Skeletal muscle satellite cell (primary cell): ENCODE measurements around the gene IFT88.

- CAGE, long polyA plus RNA: no peak
Measured at GRCh38 chr13:19646777-19647280, 13.4 kb downstream of the MPHOSPH8 start.

DNA sequence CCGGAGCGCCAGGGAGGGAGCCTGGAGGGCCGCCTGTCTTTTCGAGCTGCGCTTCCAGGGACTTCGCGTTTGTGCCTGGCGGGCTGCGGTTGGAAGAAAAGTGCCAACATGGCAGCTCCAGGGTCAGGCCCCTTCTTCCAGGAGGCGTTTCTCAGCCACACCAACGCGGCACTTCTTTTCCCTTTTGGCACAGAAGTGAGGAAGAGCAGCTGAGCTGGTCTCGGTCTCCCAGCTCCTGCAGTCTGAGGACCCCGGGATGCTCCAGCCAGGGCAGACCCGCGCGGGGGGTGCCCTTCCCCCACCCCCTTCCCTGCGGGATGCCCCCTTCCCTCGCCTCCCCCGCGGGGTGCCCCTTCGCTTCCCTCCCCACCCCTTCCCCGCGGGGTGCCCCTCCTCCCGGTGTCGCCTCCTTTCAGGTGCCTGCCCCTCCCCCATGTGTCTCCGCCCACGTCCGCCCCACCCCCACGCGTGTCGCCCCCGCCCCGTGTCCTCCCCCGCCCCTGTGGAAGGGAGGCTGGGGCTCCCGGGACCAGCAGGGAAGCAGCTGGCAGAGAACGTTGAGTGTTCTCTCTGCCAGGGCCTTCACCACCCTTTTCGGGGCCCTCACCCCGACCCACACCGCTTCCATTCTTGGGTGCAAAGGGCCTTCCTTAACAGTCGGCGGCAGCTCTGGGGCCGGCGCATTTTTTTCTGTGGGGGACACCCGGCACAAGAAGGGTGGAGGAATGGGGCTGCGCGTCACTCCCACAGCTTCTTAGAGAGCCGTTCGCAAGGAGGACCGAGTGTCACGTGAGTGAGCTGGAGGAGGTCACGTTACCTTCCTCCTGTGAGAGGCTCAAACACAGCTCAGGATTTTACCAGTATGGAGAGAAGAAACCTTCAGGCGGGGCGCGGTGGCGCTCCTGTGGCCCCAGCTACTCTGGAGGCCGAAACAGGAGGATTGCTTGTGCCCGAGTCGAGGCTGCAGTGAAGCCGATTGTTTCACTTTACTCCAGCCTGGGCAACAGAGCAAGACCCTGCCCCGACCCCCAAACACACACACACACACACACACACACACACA, 42.0 kb downstream of the GJA3 start:
- CAGE, long polyA plus RNA: no peak

GRCh38 chr13:20141475-20141830, 19.4 kb downstream of the GJA3 start:
- CAGE, long polyA plus RNA: no peak

DNA sequence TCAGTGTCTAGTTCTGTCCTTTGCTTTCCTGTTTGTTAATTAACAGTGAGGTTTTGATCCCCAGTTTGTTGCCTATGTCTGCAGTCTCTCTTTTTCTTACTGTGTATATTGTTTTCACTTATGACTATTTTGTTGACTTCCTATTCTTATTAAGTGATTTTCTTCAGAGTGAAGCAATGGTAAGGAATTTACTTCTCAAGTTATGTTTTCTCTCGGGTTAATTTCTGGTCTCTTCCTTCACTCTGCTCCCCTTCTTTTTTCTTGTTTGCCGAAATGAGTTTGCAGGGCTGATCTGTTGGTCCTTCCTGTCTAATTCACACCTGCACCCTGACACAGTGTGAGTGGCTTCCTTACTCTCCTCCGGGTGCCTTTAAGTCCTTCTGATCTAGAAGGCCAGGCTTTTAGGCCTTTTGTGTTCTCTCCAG, 105.0 kb upstream of the GJB6 start:
- CAGE, long polyA plus RNA: no peak

- CAGE, long polyA plus RNA: no peak
Measured at GRCh38 chr13:20566963-20567674, at the start of gene IFT88. Gene IFT88, plus strand, starts transcription at chr13:20567157.

DNA sequence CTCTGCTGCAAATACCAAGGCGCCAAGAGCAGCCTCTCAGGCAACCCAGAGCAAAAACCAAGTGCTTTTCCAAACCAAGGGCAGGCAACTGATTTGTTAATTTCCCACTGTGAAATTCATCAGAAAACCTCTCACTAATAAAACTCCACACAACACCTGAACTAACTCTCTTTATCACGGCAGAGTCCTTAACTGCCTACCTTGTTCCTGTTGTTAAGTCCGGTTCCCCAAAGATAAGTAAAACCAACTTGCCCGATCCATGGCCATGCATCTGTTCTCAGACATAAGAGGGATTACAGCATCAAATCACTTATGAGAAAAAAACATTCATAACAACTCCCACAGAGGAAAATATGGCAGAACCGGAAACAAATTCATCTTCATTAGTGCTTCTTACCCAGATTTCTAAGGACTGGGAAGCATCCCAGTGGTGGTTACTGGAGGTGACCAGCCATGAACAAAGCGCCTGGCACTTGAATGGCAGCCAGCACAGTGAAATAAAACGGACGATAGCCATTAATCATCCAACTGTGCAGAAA, 44.6 kb downstream of the LATS2 start:
- CAGE, long polyA plus RNA: no peak

DNA sequence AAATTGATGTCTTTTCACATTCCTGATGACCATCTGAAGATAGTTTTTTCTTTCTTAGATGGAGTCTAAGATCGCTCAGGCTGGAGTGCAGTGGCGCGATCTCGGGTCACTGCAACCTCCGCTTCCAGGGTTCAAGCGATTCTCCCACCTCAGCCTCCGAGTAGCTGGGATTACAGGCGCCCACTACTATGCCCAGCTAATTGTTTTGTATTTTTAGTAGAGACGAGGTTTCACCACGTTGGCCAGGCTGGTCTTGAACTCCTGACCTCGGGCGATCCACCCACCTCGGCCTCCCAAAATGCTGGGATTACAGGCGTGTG, 1.4 kb downstream of the SKA3 start:
- CAGE, long polyA plus RNA: no peak

DNA sequence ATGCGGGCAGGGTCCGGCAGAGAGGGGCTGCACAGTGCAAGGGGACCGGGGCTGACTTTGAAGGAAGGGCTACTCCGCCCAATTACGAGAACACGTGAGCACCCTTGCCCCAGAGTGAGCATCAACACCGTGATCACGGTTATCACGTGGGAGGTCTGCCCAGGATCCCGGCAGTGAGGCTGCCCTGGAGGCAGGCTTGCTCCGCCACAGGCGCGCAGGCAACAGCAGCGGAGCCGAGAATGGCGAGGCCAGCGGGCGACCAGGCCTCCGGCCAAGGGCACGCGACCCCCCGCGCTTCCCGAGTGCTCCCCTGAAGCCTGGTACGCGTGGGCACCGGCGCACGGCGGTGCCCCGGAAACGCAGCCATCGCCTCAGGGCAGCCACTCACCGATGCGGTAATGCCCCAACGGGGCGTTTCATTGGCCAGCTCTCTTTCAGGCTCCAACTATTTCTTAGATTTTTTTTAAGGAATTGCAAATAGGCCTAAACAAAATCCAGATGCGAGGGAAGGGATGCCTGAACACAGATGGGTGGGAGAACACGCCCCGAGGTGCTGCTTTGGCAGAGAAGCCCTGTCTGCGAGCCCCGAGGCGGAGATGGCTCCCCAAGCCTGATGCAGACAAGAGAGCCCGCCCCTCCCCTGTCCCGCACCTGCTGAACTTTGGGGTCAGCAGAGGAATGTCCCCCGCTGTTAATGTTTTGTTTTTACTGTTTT, 132.9 kb downstream of the ZDHHC20 start:
- CAGE, long polyA plus RNA: no peak

DNA sequence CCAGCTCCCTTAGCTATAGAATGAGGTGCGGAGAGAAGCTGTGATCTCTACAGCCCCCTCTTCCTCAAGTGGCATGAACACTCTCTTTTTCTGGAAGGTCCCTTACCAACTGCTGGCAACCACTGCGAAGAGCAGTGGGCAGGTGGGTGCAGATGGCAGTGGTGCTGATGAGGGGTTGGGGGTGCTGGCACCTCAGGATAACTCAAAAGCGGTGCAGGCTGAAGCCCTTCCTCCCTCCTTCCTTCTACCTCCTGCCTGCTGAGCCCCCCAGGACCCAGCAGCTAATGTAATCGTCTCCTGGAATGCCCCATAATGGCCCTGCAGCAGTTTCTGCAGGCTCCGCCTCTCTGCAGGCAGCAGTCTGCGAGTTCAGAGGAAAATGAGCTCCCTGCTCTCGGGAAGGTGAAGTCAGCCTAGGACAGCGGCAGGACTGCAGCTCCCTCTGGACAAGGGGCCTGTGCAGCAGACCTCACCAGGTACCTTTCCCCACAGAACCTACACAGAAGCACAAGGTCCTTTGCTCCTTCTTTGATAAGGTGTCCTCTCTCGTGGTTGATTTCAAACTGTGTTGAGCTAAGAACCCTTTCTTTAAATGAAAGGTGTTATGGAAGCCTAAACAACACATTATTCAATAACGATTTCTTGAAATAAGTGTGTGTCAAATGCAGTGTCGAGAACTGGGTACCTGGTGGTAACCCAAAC, 130.9 kb downstream of the ZDHHC20 start:
- CAGE, long polyA plus RNA: no peak

DNA sequence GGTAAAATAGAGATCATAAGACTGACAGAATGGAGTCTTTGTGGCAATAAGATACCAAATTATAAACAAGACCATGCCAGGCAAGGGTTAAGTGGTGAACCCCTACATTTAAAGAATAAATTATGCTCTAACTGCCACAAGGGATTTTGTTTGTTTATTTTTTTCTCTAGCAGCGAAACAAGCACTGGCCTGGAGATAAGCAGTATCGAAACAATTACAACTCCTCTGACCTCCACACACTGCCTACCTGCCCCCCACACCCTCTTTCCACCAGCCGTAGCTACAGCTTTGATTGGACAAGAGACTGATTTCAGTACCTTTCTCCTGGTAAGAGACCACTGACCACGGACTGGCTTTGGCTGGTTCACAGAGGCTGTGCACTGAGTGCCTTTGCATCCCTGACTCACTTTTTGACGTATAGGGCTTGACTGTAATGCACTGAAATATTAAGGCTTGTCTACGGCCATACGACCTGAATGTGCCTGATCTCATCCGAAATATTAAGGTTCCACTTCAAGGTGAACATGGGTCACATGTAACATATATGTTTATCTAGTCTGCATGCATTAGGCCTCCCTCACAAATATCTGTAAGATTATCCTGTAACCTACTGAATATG, 7.4 kb upstream of the ZDHHC20 start:
- CAGE, long polyA plus RNA: no peak

DNA sequence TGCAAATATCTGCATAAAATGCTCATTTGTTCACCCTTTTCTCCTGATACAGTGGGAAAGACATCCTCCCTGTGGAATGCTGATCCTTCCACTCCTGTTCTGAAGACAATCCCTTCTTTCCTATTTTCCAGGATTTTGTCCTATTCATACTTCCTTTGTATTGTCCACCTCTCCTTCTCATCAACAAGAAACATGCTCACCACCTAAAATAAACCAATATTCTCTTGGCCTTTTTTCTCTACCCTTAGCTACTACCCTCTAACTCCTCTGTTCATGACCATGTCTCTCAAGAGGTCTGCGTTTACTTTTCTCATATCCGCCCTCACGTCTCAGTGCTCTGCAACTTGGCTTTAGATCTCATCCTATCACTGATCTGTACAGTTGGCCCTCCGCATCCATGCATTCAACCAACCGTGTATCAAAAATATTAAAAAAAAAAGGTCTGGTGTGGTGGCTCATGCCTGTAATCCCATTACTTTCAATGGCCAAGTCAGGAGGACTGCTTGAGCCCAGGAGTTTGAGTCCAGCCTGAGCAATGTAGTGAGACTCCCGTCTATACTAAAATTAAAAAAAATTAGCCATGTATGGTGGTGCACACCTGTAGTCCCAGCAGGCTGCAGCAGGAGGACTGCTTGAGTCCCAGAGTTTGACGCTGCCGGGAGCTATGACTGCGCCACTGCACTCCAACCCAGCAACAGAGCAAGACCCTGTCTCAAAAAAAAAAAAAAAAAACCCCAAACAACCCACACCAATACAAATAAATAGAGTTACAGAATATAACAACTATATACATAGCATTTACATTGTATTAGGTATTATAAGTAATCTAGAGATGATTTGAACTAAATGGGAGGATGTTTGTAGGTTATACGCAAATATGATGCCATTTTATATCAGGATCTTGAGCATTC, 65.9 kb downstream of the MICU2 start:
- CAGE, long polyA plus RNA: no peak

DNA sequence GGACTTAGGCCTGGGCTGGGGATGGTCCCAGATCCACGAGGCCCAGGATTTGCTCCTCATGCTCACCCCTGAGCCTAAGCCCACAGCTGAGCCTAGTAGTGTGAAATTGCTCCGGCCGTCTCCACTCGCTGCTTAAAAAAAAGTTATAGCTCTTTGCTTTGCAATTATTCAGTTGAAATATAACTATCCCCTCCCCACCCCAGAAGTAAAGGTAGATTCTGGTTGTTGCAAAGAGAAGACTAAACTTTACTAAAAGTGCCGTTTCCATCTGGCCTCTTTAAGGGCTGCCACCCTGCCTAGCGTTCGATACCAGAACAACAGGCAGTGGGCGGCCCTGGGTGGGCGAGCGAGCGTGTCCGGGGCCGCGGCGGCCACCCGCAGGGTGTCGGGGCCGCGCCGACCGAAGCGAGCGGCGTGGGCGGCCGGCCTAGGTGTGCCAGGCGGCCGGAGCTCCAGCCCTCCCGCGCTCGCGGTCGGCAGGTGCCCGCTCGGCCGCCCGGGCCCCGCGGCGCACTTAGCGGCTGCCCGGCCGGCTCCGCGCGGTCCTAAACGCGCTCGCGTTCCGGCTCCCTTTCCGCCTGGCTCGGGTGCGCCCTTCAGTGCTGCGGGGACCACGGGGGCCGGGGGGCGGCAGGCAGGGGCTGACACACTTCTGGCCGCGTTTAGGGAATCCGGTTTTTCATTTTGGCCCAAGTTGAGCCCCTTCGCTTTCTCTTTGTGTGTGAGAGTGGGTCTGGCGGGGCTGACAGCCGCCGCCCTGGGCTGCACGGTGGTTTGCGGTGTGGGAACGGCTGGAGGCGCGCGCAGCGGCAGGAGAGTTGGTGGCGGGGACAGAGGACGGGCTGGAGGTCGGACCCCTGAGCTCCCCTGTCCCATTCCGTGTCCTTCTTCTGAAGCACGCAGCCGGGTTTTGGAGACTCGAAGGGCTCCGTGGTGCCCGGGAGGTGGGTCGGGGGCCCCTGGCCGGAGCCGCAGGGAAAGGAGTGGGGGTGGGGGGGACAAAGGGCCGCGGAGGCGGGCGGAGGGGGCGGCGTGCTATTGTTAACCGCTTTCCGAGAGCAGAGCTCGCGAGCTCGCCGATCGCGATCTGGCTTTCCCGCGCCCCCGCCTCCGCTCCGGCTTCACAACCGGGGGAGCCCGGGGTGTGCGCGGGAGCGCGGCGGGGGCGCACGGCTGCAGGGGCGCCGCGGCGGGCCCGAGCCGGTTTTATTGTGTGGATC, 2.9 kb downstream of the FGF9 start:
- CAGE, long polyA plus RNA: no peak

- CAGE, long polyA plus RNA: no peak
Measured at GRCh38 chr13:21674585-21675084, 3.8 kb downstream of the FGF9 start.

GRCh38 chr13:22784792-22785130, 396.0 kb upstream of the SGCG start:
- CAGE, long polyA plus RNA: no peak

DNA sequence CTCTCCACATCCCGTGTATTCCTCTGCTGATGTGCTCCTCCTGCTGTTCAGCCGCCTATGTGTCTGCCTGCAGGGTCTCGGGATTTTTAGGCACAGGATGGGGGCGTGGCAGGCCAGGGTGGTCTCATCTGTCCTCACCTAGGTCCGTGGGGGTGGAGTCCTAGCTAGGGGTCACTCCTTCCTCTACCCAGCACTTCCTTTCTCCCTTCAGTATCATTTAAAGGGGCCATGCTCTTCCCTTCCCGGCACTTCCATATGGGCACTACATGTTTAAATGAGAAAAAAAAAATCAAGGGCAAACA, 32.9 kb upstream of the SGCG start:
- CAGE, long polyA plus RNA: no peak

- CAGE, long polyA plus RNA: no peak
Measured at GRCh38 chr13:23427123-23427986, 6.1 kb downstream of the SACS start.

DNA sequence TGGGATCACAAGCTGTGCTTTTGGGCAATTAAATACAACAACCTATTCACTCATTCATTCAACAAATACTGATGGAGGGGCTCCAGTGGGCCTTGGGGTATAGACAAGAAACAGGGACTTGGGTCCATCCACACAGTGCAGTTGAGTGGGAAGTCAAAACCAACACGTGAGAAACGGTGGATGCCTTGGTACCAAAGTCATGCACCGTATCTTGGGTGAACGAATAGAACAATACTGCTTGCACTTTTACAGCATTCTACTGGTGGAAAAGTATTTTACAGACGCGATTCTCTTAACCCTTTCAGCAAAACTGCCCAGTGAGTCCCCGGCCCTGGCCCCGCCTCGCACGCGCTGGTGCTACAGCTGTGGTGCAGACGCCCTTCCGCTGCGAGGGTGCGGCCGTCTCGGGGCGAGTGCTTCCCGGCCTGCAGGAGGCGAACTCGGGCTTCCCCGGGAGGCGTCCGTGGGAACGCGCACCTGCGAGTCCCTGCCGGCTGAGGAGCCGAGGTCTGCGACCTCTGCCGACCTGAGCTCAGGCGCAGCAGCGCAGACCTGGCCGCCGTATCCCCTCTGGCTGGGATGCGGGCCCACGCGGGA, 8.3 kb downstream of the TNFRSF19 start:
- CAGE, long polyA plus RNA: no peak

GRCh38 chr13:23753250-23753898, 135.8 kb downstream of the MIPEP start:
- CAGE, long polyA plus RNA: no peak

DNA sequence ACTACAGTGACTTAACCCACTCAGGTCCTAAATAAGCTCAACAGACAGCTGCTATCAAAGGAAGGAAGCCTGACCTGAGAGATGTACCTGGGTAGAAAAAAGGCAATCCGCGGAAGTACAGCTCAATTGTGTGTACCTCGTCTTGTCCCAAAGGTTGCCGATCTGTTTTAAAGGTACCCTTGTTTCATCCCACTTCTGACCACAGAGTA, 77.6 kb upstream of the MIPEP start:
- CAGE, long polyA plus RNA: no peak

DNA sequence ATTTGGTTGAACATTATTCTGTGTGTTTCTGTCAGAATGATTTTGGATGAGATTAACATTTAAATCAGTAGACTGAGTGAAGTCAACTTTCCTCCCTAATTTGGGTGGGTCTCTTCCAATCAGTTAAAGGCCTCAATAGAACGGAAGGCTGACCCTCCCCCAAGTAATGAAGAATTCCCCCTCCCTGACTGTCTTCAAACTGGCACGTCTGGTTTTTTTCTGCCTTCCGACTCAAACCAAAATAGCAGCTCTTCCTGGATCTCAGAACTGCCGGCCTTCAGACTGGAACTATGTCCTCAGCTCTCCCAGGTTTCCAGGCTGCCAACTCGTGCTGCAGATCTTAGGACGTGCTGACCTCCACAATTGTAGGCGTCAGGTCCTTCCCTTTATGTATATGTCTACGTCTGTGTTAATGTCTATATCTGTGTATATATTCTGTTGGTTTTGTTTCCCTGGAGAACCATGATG, 89.9 kb upstream of the SPATA13 start:
- CAGE, long polyA plus RNA: no peak